CD14-positive monocyte (primary cell): ENCODE data around the gene ACOD1.

- CAGE, long polyA plus RNA = no peak
These were observed 575.9 kb downstream of the DACH1 start for GRCh38 chr13:71290812-71291829.

- CAGE, long polyA plus RNA = no peak
These were observed 175.2 kb downstream of the MZT1 start for GRCh38 chr13:72552312-72552598.

DNA sequence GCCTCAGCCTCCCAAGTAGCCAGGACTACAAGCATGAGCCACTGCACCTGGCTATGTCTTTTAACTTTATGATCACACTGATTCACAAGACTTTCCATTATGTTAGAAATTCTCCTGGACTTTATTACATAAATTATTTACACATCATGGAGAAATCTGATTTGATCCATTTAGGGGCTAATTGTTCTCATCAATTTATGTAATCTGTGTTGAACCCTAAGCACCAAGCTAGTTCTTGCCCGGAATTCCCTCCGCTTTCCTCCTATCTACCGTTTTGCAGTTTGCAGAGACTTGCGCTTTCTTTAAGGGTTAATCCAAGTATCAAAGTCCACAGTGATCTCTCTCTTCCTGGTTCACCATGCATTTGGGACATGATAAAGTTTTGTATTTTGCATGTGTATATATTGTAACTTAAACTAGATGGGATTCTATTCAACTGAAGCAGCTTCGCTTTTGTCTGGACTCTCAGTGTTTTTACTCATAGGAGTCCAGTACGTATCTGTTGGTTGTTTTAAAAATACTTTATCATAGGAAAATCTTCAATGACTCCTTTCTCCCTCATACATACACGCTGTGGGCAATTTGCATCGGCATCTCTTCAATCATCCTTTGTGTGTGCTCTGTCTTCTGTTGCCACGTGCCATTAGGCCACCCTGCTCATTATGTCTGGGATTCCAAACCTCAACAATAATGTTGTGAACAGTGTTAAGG is 13.7 kb upstream of the KLF5 start:
- CAGE, long polyA plus RNA = no peak

- CAGE, long polyA plus RNA = no peak
These were observed 3.5 kb downstream of the KLF5 start for GRCh38 chr13:73061854-73063080.

DNA sequence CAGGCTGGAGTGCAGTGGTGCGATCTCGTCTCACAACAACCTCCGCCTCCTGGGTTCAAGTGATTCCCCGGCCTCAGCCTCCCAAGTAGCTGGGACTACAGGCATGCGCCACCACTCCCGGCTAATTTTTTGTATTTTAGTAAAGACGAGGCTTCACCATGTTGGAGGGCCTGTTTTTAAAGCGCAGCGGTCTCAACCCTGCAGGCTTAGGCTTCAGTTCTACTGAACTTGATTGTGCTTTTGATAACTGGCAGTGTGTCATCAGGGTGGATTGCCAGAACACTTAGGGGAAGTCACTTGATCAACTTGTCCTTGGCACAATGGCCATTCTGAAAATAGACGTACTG is 472.2 kb downstream of the KLF5 start:
- CAGE, long polyA plus RNA = no peak

GRCh38 chr13:73914035-73914759 is 855.4 kb downstream of the KLF5 start:
- CAGE, long polyA plus RNA = no peak

- CAGE, long polyA plus RNA = no peak
These were observed 916.8 kb downstream of the KLF5 start for GRCh38 chr13:73975338-73976234.

GRCh38 chr13:73984947-73985569 is 926.3 kb downstream of the KLF5 start:
- CAGE, long polyA plus RNA = no peak

DNA sequence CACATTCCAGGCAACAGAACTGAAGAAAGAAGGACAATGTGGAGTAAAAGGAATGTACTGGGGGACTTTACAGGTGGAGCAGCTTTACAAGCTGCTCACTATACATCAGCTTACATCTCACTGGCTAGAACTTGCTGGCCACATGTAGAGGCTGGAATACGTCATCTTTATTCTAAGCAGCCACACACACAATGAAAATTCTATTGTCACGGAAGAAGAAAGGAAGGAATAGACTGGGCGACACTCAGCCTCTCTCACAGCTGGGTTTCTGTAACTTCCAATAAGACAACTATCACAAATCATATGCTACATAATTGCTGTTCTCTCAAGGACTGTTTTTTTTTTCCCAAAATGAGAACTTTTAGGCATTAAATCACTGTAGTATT is 989.3 kb downstream of the KLF5 start:
- CAGE, long polyA plus RNA = no peak

GRCh38 chr13:74162201-74162668 is 1103.4 kb downstream of the KLF5 start:
- CAGE, long polyA plus RNA = no peak

GRCh38 chr13:75303317-75303833 is 178.6 kb downstream of the TBC1D4 start:
- CAGE, long polyA plus RNA = no peak

- CAGE, long polyA plus RNA = no peak
These were observed 115.1 kb downstream of the TBC1D4 start for GRCh38 chr13:75366842-75367354.

DNA sequence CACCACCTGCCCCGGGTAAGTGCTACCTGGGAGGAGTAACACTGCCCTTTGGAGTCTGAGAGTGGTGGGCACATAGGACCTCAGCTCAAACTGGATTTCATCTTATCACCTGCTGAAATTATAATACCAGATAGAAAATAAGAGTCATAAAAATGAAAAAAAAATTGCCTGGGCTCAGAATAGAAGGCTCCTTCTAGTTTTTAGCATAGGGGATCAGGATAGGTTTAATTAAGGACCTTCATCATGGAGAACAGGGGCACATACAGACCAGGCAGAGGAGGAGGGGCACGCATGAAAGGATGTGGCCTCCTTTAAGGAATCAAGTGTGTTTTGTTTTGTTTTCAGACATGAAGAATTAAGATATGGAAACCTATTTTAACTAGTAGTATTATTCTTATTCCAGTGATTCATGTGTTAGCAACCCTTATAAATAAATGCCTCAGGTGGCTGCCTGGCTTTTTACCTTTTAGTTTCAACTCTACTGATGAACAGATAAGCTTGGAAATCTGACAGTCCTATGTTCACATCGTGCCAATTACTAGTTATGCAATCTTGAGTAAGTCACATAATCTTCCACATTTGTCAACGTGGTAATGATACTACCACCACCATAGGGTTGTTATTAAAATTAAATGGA is 64.5 kb downstream of the TBC1D4 start:
- CAGE, long polyA plus RNA = no peak

DNA sequence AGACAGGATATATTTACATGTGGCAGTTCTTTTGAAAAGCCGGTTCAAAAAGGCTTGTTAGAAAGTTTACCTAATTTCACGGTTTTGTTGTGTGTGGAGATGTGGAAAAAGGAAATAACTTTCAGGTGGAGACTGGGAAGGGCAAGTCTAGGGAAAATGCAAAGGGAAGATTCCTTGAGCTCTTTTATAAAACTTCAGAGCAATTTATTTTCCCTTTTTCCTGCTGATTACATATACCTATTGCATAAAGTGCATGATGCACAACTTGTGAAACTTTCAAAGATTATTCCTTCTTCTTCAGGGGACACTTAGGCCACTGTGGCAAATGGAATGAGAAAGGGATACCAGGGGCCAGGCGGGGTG is 170.3 kb downstream of the LMO7 start:
- CAGE, long polyA plus RNA = no peak

DNA sequence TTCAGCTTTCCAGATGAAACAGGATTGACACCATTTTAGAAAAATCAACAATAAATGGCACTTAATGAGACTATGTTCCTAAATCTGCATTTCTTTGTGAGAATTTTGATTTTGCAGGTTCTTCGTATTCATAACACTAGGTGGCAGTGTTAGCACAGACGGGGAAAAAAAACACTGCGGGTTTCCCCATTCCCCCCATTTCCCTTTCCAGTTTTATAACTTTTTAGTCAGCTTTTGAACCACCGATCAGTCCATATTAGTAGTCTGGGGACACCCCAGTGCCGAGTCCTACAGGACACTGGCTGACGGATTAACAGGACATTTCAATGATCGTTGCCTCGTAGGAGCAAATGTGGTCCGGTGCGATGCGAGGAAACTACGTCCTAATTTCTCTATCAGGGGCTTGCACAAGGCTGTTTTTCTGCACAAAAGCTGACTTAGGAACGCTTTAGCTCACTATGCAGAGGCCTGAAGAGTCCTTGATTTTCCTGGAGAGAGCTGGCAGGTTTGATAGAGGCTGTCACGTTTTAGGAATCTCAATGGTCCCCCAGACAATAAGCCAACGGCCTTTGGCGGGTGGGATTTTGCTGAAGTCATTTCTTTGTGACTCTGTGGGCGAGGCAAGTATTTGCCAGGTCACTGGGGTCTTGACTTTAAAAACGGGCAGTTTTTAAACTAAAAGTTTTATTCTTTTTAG is 234.4 kb downstream of the LMO7 start:
- CAGE, long polyA plus RNA = no peak

- CAGE, long polyA plus RNA = no peak
These were observed 174.7 kb downstream of the KCTD12 start for GRCh38 chr13:76711478-76711889.

GRCh38 chr13:76888580-76889192 is 2.5 kb upstream of the KCTD12 start:
- CAGE, long polyA plus RNA = no peak

DNA sequence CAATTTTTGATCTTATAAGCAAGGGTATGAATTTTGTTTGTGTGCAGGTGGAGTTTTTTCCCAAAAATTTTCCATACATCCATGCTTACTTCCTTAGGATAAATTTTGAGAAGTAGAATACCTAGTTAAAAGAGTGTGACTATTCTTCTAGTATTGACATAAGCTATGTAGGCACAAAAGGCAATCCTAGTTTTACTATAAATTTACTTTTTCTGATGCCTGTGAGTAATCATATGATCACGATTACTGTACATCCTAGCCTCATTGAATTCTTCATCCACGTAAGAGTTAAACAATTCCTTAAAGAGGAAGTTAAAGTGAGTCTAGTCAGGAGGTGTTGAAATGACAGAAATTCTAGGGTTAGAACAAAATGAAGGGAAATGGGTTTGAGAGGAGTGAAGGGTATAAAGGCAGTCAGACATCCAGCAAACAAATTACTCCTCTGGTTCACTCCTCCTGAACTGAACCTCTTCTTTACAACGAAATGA is at the start of gene ACOD1:
Gene ACOD1, plus strand, starts transcription at position 437 of the 488 bp plus-strand sequence.
- CAGE, long polyA plus RNA = no peak

GRCh38 chr13:77000763-77001691 is 9.1 kb downstream of the CLN5 start:
- CAGE, long polyA plus RNA = no peak

- CAGE, long polyA plus RNA = no peak
These were observed 14.7 kb downstream of the CLN5 start for GRCh38 chr13:77006551-77006936.